Spinal cord (tissue), 3 donors: ENCODE results near the genes POLRMT and KISS1R.

GRCh38 chr19:334035-334638, 10.5 kb downstream of the MIER2 start:
- PRO-cap: no peak
- RAMPAGE, long total RNA: no peak

DNA sequence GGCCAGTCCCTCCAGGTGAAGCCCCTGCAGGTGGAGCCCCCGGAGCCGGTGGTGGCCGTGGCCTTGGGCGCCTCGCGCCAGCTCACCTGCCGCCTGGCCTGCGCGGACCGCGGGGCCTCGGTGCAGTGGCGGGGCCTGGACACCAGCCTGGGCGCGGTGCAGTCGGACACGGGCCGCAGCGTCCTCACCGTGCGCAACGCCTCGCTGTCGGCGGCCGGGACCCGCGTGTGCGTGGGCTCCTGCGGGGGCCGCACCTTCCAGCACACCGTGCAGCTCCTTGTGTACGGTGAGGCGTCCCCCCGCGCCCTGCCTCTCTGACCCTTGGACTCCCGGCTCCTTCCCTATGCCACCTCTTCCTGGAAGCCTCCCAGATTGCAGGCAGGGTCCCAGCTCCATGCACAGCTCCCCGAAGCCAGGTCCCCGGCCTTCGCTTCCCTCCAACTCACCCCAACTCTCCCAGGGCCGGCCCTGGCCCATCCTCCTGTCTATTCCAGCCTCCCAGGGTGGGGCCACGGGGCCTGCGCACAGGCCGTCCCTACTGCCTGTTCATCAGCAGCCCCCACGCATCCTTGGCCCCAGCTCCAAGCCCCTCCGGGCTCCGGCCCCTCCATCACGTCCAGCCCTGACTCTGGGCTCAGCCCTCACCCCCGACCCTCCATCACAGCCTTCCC, 1.7 kb downstream of the MADCAM1 start:
- PRO-cap: no peak
- RAMPAGE, long total RNA: no peak

DNA sequence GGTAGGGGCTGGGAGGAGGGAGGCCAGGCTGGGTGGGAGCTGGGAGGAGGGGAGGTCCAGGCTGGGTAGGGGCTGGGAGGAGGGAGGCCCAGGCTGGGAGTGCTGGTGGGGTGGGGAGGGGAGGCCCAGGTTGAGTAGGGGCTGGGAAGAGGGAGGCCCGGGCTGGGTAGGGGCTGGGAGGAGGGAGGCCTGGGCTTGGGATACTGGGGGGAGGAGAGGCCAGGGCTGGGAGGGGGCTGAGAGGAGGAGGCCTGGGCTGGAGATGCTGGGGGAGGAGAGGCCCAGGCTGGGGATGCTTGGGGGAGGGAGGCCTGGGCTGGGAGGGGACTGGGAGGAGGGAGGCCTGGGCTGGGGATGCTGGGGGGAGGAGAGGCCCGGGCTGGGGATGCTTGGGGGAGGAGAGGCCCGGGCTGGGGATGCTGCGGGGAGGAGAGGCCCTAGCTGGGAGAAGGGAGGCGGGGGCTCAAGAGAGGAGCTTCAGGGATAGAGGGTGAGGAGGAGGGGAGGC, 11.0 kb downstream of the TPGS1 start:
- PRO-cap: no peak
- RAMPAGE, long total RNA: no peak

- PRO-cap: no peak
- RAMPAGE, long total RNA: no peak
Measured at GRCh38 chr19:566895-567138, 5.6 kb upstream of the BSG start.

DNA sequence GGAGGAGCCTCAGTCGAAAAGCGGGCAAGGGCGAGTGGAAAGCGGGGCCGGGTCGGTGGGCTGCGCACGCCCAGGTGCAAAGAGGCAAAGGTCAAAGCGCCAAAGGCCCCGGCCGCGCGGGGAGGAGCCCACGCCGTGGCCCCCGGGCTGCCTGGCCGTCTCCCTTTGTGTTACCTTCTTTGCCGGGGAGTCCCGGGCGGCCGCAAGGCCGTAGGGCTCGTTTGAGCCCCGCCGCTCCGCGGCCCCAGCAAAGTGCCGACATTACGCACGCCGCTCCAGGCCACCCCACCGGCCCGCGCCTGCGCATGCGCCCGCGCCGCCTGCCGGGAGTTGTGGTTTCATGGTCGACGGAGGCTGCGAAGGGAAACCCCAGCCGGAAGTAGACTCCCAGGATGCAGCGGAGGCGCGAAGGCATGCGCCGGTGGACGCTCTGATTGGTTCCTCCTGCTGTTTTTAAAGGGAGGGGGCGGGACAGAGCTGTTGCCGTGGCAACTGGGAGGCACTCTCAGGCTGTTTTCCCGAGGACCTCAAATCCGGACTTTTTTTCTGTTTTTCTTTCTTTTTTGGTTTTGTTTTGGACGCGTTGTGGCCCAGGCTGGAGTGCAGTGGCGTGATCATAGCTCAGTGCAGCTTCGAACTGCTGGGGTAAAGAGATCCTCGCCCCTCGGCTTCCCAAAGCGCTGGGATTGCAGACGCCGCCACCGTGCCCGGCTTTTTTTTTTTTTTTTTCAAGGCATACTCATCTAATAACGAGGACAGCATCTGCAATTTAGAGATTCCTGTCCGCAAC, at the start of gene POLRMT:
Gene POLRMT (minus strand): TSS at position 287 of the 790 bp plus-strand sequence.
- PRO-cap: no peak
- RAMPAGE, long total RNA: no peak

- PRO-cap: no peak
- RAMPAGE, long total RNA: no peak
Measured at GRCh38 chr19:646103-646823, 6.6 kb downstream of the FGF22 start.

DNA sequence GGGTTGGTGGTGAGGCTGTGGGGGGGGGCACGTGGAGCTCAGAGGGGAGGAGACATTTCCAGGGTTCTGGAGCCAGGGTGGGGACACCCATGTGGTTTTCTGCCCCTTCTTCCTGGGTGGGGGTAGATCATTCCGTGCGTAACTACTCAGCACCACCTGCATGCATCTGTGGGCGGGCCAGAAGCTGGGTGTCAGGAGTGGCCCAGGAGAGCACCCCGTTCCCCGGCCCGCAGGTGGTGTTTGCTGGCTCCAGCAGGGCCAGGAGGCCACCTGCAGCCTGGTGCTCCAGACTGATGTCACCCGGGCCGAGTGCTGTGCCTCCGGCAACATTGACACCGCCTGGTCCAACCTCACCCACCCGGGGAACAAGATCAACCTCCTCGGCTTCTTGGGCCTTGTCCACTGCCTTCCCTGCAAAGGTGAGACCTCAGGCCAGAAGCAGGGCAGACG, 1.4 kb downstream of the FSTL3 start:
- PRO-cap: no peak
- RAMPAGE, long total RNA: no peak

- PRO-cap: no peak
- RAMPAGE, long total RNA: no peak
Measured at GRCh38 chr19:694913-695316, 337 bp downstream of the PRSS57 start.

DNA sequence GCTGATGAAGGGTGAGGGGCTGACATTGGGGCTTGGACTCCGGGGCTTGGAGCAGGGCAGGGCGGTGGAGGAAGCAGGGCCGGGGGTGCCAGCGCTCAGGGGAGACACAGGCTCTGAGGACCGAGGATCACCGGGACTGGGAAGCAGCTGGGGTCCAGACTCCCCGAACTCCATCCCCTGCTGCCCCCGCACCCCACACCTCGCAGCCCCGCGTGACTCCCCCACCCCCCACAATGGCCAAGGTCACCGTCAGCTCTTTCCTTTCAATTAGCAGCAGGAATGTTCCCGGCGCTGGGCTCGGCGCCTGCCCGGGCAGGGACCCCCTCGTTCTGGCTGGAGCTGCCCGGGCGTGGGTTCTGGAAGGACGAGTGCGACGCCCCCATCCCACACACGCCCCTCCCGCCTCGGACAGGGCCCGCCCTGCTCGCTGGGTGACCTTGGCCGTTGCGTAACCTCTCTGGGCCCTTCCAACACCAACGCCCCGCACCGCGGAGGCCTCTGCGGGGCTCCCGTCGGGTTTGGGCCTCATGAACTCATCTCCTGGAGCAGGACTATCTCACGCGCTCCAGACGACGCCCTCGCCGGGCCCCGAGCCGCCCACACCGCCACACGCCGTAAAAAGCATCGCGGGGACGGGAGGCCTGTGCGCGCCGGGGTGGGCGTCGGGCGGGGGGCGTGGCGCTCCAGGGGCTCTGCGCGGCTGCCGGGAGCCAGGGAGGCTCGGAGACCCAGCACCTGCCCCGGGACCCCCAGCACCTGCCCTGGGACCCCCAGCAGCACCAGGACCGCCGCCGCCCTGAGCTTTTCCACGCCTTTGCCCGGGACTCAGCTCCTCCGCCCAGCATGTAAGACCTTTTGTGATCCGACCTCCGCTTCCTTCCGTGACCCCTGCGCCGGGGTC, 10.3 kb downstream of the PALM start:
- PRO-cap: no peak
- RAMPAGE, long total RNA: no peak

GRCh38 chr19:804491-804775, 7.2 kb downstream of the PTBP1 start:
- PRO-cap: no peak
- RAMPAGE, long total RNA: no peak

DNA sequence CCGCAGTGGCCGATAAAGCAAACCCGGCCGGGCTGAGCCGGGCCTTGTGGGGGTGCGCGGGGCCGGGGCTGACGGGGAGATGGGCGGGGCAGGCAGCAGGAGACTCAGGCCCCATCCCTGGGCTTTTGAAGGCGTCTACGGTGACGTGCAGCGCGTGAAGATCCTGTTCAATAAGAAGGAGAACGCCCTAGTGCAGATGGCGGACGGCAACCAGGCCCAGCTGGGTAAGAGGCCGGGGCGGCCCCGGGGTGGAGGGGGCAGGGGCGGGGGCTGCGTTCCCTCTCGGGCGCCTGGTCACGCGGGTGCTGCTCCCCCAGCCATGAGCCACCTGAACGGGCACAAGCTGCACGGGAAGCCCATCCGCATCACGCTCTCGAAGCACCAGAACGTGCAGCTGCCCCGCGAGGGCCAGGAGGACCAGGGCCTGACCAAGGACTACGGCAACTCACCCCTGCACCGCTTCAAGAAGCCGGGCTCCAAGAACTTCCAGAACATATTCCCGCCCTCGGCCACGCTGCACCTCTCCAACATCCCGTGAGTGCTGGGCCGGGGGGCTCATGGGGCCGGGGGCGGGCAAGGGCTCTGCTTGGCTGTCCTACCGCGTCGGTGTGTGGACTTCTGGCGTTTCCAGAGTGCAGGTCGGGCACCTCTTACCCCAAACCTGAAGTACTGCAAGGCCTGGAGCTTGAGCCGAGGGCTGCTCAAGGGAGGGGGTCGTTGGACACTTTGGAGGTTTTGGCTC, 11.1 kb downstream of the PTBP1 start:
- PRO-cap: no peak
- RAMPAGE, long total RNA: no peak

GRCh38 chr19:850209-851260, 1.6 kb upstream of the ELANE start:
- PRO-cap: no peak
- RAMPAGE, long total RNA: no peak

GRCh38 chr19:862119-862848, 2.8 kb downstream of the CFD start:
- PRO-cap: no peak
- RAMPAGE, long total RNA: no peak

DNA sequence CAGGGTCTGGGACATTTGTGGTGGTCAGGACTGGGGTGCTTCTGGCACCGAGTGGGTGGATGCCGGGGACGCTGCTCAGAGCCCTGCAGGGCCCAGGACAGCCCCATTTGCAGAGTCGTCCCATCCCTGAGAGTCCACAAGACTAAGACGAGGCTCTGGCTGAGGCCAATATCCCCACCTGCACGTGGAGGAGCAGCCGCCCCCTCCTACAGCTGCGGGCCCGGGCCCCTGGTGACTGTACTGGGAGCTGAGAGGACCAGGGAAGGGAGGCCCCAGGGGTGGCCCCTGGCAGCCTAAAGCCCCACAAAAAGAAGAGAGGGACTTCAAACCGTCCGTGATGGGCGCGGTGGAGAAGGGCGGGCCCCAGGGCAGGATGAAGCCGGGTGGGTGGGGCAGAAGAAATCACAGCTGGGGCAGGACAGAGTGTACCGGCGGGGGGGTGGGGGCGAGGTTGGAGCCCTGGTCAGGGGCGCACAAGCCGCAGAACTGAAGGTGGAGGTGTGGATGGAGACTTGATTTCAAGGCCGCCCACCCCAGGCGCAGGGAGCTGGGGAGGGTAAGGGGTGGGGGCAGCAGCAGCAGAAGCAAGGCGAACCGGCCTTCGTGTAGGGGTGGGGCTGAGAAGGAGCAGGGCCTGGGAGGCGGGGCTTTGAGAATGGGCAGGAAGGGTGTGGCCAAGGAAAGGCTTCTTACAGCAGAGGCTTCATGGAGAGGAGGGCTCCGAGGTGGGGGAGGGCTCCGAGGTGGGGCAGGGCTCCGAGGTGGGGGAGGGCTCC, 12.9 kb downstream of the CFD start:
- PRO-cap: no peak
- RAMPAGE, long total RNA: no peak

DNA sequence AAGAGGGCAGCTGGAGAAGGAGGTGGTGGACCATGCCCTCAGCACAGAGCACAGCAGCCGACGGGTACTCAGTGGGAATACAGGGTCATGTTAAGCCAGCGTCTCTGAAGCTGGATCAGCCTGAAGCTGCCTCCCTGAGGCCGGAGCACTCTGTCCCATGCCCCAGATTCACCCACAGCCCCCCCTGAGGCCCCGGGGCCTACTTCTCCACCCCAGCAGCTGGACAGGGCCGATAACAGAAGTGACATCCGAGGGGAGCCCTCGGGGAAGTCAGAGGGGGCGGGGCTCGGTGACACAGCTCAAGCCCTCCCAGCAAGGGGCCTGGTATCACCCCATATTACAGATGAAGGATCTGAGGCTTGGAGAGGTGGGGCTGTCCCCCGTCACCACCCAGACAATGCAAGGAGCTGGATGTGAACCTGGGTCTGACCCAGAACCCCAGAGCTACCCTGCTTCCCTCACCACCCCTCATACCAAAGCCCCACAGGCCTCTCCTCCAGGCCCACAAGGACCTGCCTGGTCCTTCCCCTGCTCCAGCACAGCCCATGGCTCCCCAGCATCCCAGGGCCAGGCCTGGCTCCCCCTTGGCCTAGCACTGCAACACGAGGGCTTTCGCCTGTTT, 5.7 kb downstream of the R3HDM4 start:
- PRO-cap: no peak
- RAMPAGE, long total RNA: no peak

DNA sequence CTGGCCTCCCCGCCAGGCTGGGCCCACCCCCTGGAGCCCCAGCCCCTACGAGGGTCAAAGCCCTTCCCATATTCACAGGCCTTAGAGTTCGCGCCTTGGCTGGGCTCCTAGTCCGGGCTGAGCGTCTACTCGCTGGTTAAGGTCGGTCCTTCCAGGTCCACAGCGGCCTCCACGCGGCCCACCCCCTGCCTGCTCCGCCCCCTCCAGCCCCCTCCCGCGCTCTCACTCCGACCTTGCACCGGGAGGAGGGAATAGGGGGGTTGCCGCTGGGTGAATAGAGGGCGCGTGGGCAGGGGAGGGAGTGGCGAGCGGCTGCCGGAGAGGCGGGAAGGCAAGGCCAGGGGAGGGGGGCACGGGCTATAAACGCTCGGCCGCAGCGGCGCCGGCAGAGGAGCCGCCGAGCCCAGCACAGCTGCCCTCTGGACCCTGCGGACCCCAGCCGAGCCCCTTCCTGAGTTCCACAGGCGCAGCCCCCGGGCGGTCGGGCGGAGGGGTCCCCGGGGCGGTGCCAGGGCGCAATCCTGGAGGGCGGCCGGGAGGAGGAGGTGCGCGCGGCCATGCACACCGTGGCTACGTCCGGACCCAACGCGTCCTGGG, at the start of gene KISS1R:
Gene KISS1R (plus strand): TSS at position 388 of the 597 bp plus-strand sequence.
- PRO-cap: no peak
- RAMPAGE, long total RNA: no peak

DNA sequence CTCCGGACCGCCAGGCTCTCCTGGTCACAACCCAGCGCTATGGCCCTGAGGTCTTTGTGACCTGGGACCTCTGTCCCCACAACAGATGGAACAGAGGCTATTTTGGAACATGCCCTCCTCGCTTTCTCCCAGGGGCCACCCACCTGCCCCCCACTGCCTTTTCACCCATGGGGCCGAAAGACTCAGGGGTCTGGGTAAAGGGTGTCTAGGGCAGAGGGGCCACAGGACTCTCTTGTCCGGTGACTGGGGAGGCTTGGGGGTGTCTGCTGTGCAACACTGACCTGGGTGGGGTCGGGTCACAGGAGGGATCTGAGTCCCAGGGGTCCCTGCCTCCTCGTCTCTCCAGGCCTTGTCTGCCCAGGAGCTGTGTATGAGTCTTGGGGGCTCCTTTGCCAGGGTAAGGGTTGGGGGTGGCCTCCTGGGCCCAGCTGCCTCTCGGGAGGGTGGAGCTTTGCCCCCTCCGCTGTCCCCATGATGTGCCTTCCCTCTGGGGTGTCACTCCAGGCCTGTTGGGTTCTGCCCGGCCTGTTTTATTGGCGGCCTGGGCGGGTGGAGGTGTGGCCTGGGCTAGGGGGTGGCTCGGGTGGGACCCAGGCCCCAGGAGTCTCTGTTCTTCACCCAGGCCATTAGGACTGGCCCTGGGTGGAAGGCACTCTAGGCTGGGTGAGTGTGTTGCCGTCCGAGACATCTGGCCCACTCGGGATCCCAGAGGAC, 2.1 kb downstream of the ARID3A start:
- PRO-cap: no peak
- RAMPAGE, long total RNA: no peak

DNA sequence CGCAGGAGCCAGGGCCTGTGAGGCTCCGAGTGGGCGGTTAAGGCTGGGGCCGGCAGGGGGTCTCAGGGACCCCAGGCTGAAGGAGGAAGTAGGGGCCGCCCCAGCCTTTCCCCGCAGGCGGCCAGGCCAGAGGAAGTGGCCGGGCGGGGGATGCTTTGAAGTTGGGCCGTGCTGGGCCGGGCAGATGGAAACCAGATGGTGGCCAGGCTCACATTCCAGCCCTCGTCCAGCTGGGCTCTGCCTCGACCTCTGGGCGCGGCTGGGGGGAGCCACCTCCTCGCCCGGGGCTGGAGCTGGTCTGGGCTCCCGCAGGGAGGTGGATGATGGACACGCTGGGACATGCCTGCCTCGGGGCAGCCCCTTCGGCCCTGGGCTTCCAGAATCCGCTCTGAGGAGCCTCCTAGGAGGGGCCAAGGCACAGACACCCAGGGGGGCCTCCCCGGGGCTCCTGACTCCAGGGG, 7.4 kb downstream of the ARID3A start:
- PRO-cap: no peak
- RAMPAGE, long total RNA: no peak

GRCh38 chr19:966432-966960, 17.6 kb upstream of the WDR18 start:
- PRO-cap: no peak
- RAMPAGE, long total RNA: no peak

DNA sequence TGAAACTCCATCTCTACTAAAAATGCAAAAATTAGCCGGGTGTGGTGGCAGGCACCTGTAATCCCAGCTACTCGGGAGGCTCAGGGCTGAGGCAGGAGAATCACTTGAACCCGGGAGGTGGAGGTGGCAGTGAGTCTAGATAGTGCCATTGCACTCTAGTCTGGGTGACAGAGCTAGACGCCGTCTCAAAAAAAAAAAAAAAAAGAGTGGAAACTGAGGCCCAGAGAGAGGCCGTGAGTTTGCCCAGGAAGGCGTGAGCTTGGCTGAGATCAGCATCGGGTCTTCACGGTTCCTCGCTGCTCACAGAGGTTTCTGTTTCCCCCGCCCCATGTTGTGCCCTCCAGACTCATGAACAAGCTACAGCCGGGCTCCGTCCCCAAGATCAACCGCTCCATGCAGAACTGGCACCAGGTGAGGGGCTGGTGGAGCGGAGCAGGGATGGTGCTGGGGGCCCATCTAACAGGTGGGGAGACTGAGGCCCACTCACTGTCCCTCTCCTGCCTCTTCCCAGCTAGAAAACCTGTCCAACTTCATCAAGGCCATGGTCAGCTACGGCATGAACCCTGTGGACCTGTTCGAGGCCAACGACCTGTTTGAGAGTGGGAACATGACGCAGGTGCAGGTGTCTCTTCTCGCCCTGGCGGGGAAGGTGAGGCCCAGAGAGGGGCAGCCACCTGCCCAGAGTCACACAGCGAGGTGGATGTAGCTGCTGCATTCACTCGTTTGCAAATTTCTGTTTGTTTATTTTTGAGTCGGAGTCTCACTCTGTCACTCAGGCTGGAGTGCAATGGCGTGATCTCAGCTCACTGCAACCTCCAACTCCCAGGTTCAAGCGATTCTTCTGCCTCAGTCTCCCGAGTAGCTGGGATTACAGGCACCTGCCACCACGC, 5.9 kb downstream of the CNN2 start:
- PRO-cap: no peak
- RAMPAGE, long total RNA: no peak